ENCODE measurements around the gene SEC14L1.

- CAGE, long polyA plus RNA: no peak
- RRBS: no CpG with 5 or more reads among the region's 23 CpGs
Observed at GRCh38 chr17:76671867-76672365, 28.4 kb upstream of the ST6GALNAC1 start.

DNA sequence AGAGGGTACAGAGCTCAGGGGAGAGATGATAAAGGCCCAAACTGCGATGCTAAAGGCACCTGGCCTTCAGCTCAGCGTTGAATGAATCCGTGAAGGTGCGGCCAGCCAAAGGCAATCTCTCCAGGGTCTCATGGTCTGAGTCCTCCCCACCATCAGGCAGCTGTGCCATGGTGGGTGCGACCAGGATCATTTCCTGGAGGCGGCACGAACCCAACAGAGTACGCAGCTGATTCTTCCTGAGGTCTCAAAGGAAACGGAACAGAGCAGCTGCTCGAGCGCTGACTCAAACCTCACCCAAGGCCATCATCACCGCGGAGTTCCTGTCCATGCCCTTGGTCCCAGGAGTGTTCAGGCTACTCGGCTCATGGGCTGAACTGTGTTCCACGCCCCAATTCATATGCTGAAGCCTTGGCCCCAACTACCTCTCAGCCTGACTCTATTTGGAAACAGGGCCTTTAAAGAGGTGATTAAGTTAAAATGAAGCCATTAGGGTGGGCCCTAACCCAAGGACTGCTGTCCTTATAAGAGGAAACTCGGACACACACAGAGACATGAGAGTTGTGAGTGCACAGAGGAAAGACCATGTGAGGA is 14.0 kb downstream of the MXRA7 start:
- CAGE, long polyA plus RNA: no peak
- RRBS: no CpG with 5 or more reads among the region's 16 CpGs

GRCh38 chr17:76733786-76734336 is 3.3 kb downstream of the SRSF2 start:
- CAGE, long polyA plus RNA: no peak
- RRBS: no CpG with 5 or more reads among the region's 2 CpGs

- CAGE, long polyA plus RNA: no peak
- RRBS: no CpG with 5 or more reads among the region's 11 CpGs
Observed at GRCh38 chr17:76900220-76900915, 32.2 kb downstream of the MGAT5B start.

GRCh38 chr17:76924607-76924806 is 56.3 kb downstream of the MGAT5B start:
- CAGE, long polyA plus RNA: no peak
- RRBS: no CpG with 5 or more reads among the region's 5 CpGs

DNA sequence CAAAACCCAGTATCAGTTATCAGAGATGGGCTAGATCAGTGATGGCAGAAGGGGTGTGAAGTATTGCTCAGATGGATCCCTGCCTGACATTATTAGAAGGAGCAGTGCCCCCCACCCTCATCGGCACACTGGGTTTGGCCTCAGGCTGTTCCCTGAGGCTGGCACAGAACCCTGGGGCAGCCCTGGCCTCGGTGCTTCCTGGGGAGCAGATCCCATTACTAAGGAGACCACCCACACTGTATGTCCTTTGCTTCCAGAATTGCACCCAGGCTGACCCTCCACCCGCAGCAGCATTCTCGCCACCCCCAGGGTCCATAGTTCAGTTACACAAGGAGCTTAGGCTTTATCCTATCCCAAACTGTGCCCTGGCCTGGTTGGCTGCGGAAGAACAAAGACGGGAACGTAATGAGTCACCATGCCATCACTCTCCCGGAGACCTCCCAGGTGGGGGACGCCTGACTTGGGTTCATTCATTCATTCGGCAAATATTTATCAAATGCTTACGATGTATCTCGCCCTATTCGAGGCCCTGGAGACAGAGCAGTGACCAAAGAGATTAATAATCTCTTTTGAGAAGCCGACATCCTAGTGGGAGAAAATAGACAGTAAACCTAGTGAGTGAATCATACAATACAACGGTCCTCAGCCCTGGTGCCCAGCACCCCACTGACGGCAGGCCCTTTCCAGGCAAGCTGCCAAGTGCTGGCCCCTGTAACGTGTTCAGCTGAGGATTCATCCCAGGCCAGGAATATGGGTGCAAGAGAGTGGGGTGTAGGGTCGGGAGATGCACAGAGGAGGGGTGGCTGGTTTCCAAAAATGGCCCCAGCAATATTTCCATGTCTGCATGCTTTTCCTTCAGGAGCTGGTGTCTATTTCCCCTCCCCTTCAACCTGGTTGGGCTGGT is 134.0 kb downstream of the MGAT5B start:
- CAGE, long polyA plus RNA: no peak
- RRBS: no CpG with 5 or more reads among the region's 18 CpGs

DNA sequence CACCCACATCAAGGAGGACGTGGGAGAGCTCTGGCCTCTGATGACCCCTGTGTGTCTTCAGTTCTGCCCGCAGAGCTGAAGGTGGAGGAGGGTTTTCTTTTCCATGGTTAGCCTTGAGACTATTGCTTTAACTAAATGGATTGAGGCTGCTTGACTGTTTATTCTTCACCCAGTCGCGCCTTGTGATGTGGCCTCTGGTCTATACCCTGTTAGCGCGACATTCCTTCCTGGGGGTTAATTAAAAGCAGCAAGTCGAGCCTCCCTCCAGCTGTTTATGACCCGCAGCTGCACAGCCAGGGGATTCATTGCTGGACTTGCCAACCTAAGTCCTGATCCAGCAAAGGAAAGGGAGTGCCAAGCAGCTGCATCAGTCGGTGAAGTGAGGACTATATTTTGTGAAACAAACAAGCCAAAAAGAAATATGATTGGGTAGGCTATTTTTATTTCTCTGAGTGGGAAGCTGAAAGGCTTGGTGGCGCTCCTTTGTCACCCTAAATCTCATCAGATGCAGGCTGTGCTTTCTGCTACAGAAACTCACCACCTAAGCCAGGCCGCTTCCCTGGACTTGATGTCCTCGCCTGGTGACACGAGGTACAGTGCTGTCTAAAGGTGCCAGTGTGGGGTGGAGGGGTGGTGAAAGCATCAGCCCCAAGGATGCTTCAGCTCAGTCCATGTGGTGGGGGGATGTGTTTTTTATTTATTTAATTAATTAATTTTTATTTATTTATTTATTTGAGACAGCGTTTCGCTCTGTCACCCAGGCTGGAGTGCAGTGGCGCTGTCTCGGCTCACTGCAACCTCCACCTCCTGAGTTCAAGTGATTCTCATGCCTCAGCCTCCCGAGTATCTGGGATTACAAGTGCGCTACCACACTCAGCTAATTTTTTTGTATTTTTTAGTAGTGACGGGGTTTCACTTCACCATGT is 10.9 kb upstream of the SEC14L1 start:
- CAGE, long polyA plus RNA: no peak
- RRBS: no CpG with 5 or more reads among the region's 20 CpGs

DNA sequence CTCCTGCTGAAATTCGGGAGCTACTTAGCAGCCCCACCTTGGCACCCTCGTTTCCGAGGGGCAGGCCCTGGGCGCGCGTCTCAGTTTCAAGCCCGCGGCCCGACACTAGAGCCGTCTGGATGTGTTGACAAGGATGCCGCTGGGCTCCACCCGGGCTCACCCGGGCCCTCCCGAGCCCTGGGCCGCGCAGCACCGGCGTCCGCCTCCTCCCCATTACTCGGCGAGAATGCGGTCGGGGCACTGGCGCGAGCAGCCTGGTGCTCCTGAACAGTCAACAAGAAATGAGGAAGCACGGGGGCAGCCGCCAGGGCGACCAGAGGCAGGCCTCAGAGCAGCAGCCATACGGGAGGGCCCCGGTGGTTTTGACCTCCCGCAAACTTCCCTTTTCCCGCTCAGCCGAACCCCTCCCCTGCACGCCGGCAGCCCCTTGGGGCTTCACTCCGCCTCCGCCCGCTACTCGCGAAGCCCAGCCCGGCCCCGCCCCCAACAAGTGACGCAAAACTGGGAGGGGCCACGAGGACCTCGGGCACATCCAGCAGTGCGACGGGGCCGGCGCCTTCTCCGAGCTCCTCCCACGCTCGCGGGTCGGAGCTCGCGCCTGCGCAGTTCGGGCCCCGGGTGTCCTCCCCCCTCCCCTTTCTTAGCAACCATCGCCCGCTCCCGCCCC is 440 bp upstream of the SEC14L1 start:
- CAGE, long polyA plus RNA: no peak
- RRBS: under 1% methylated on average over 29 of the region's 62 CpGs

DNA sequence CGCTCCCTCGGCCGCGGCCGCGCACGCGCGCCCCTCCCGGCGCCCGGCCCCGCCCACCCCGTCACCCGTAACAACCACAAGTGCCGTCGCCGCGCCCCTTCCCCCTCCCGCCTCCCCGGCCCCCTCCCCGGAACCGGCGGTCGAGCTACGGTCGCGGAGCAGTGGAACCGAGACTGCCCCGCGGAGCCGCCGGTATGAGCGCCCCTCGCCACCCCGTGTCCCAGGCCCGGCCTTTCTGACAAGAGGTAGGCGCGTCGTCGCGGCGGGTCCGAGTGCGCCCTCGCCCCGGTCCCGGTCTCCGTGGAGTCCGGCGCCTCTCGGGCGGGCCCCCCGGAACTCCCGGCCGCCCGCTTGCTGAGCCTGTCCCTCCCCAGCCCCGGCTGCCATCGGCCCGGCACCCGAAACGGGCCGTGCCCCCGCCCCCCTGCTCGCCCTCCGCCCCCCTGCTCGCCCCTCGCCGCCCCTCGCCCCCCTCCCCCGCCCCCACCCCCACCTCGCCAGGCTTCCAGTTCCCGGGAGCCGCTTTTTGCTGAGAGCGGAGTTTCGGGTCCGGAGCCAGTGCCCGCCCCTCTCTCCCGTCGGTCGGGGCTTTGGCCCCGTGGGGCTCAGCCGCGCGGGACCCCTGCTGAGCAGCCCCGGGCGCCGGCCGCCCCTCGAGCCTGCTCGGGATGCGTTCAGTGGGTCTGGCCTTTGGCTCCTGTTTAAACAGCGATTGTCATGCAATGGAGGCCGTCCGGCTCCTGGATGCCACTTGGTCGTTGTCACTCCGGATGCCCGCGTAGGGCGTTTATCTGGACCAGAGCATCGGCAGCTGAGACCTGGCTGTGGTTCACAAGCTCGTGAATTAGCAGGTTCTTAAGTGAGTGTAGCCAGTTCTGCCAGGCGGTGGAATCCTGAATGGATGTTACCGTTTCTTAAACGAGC is at the start of gene SEC14L1:
Gene SEC14L1, plus strand, starts transcription at position 107 of the 924 bp plus-strand sequence.
- CAGE, long polyA plus RNA: no peak
- RRBS: 1% methylated on average over 62 of the region's 105 CpGs

- CAGE, long polyA plus RNA: no peak
- RRBS: no CpG with 5 or more reads among the region's 8 CpGs
Observed at GRCh38 chr17:77143703-77144175, 3.0 kb downstream of the SEC14L1 start.

DNA sequence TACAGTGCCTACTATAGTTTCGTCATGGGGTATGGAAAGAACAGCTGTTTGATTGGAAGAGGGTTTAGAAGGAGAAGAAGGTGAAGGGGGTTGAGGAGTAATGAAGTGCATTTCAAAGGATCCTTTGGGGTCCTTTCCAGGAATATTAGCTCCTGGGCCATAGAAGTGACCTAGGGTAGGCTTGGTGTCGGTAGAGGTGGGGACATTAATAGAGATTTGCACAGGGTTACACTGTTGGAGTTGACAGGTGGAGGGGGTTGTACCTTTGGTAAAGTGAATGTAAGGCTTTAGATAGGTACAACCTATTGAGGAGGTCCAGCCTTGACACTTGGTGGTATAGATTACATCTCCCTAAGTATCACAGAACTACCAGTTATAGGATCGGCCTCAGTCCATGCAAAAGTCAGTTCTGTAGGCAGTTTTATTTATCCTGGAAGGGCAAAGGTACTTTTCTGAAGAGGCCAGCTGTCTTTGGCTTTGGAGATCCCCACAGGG is 28.9 kb downstream of the SEC14L1 start:
- CAGE, long polyA plus RNA: no peak
- RRBS: no CpG with 5 or more reads among the region's 3 CpGs

GRCh38 chr17:77172718-77173623 is 32.2 kb downstream of the SEC14L1 start:
- CAGE, long polyA plus RNA: no peak
- RRBS: no CpG with 5 or more reads among the region's 16 CpGs

GRCh38 chr17:77210798-77211452 is 70.2 kb downstream of the SEC14L1 start:
- CAGE, long polyA plus RNA: no peak
- RRBS: no CpG with 5 or more reads among the region's 22 CpGs

GRCh38 chr17:77212337-77213119 is 68.8 kb upstream of the SEPTIN9 start:
- CAGE, long polyA plus RNA: no peak
- RRBS: no CpG with 5 or more reads among the region's 21 CpGs

GRCh38 chr17:77213141-77213603 is 68.1 kb upstream of the SEPTIN9 start:
- CAGE, long polyA plus RNA: no peak
- RRBS: 94% methylated on average over 5 of the region's 24 CpGs

DNA sequence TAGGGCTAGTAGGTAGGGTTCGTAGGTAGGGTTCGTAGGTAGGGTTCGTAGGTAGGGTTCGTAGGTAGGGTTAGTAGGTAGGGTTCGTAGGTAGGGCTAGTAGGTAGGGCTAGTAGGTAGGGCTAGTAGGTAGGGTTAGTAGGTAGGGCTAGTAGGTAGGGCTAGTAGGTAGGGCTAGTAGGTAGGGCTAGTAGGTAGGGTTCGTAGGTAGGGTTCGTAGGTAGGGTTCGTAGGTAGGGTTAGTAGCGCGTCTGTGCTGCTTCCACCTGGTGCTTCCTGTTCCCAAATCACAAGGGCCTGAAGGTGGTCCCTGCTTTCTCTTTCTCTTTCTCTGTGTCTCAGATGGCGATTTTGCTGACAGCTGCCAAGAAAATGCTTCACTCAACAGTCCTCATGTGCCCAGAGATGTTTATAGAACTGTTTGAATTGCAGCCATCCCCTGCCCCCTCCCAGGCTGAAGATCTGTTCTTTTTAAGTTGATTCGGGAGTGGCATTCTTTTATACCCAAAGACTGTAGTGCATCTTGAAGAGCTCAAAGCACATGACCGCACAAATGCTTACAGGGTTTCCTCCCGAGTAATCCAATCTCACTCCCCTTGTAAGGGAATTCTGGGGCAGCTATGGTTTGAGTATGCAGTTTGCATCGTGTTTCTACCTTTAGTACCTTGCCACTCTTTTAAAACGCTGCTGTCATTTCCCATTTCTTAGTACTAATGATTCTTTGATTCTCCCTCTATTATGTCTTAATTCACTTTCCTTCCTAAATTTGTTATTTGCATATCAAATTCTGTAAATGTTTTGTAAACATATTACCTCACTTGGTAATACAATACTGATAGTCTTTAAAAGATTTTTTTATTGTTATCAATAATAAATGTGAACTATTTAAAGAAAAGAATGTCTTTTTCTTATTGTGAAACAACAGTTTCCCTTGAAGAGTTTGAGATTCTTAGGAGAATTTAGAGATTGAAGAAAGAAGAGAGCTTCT is 64.8 kb upstream of the SEPTIN9 start:
- CAGE, long polyA plus RNA: no peak
- RRBS: no CpG with 5 or more reads among the region's 16 CpGs

GRCh38 chr17:77282430-77283087 is 1.3 kb downstream of the SEPTIN9 start:
- CAGE, long polyA plus RNA: no peak
- RRBS: 10% methylated on average over 7 of the region's 20 CpGs

DNA sequence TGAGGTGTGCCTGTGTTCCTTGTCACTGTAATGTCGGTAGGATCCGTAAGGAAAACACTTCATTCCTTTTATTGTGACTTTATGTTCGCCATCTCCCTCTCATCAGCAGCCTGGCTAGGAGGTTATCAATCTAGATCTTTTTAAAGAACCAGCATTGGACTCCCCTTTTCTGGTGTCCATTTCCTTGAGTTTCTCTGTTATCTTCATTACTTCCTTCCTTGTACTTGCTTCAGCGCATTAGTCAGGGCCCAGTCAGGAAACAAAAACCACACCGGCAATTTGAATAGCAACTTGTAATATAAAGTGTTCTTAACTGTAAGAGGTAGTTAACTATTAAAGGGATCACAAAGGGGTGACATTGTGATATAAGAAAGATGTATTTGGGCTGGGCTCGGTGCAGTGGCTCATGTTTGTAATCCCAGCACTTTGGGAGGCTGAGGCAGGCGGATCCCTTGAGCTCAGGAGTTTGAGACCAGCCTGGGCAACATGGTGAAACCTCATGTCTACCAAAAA is 61.1 kb downstream of the SEPTIN9 start:
- CAGE, long polyA plus RNA: no peak
- RRBS: no CpG with 5 or more reads among the region's 7 CpGs

DNA sequence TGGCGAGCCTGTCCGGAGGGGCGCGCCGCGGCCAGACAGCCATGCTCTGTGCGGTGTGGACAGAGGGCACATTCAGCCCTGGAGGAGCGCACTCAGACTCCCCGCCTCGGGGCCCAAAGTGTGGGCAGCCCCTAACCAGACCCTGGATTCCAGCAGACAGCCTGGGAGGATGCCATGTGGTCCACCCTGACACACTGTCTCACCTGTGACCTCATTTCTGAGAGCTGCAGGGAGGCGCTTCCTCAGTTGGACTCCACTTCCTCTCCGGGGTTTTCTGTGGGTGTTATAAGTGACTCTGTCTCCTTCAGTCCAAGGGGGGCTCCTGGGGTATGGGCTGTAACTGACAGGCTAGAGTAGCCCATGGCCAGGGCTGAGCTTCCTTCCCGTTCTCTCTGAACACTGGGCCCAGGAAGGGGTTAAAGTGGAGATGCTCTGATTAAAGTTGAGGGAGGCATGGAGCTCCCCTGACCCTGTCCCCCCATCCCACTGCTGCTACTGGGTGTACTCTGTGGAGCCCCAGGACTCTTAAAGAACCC is 128.5 kb downstream of the SEPTIN9 start:
- CAGE, long polyA plus RNA: no peak
- RRBS: no CpG with 5 or more reads among the region's 13 CpGs

GRCh38 chr17:77419377-77419862 is 138.1 kb downstream of the SEPTIN9 start:
- CAGE, long polyA plus RNA: no peak
- RRBS: 96% methylated on average over 10 of the region's 18 CpGs